ENCODE results near the gene BRI3BP.

GRCh38 chr12:124765100-124765921 lies 98.4 kb downstream of the SCARB1 start:
- PRO-cap, result no peak

GRCh38 chr12:124773845-124774552 lies 89.7 kb downstream of the SCARB1 start:
- PRO-cap, result no peak

DNA sequence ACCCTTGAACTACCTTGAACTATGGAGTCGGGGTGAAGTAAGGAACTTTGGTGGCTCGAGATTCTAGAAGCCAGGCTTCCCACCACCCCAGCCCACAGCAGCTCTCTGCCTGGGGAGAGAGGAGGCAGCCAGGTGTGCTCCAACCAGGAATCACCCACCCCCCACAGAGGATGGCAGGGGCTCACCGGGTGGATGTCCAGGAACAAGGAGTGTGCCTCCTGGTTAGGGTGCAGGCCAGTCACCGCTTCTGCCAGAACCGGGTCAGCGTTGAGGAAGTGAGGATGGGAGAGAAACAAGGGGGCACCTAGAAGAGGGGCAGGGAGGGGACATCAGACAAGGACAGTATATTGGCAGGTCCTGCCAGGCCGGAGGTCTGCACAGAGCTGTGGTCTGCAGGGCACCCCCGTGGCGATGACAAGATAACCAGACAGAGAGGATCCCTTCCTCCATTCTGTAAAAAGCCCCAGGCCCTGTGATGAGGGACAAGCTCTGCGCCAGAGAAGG lies 63.7 kb downstream of the SCARB1 start:
- PRO-cap, result no peak

- PRO-cap, result no peak
These were observed 56.0 kb downstream of the SCARB1 start for GRCh38 chr12:124807524-124808128.

DNA sequence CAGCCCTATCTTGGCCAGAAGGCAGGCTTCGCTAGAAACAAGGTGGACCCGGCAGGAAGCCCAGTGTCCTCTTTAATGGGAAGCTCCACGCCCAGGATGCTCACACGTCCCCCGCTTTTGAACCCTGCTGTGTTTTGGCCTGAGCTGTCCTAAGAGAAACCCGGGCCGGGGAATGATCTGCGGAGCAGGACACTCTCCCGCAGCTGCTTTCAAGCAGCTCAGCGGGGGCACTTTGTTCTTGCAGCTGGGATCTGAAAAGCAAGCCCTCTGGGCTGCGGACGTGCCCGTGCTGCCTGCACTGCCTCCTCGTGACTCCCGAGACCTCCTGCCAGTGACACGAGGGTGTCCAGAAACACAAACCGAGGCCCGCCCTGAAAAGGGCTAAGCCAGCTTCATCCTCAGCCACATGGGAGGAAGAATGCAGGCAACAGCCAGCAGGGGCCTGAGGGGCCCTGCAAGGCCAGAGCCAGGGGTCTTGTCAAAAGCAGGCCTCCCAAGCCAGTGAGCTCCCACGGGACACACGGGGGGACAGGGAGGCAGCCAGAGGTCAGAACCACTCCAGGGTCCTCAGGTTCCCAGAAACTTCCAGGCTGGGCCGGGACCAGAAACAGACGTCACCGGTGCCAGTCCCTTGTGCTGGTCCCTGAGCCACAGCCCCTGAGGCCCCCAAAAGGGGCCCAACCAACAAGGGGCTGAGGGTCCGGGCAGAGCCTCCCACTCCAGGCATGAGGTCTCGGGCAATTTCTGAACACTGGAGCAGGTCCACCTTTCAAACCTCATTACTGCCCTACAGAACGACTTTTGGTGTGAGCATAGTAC lies 29.7 kb downstream of the SCARB1 start:
- PRO-cap, result no peak

GRCh38 chr12:124940578-124941408 lies 26.3 kb upstream of the UBC start:
- PRO-cap, result bidirectional peak, plus-strand start at chr12:124940740, minus-strand start at chr12:124940714

- PRO-cap, result no peak
These were observed 596 bp upstream of the BRI3BP start for GRCh38 chr12:124992824-124993274.

DNA sequence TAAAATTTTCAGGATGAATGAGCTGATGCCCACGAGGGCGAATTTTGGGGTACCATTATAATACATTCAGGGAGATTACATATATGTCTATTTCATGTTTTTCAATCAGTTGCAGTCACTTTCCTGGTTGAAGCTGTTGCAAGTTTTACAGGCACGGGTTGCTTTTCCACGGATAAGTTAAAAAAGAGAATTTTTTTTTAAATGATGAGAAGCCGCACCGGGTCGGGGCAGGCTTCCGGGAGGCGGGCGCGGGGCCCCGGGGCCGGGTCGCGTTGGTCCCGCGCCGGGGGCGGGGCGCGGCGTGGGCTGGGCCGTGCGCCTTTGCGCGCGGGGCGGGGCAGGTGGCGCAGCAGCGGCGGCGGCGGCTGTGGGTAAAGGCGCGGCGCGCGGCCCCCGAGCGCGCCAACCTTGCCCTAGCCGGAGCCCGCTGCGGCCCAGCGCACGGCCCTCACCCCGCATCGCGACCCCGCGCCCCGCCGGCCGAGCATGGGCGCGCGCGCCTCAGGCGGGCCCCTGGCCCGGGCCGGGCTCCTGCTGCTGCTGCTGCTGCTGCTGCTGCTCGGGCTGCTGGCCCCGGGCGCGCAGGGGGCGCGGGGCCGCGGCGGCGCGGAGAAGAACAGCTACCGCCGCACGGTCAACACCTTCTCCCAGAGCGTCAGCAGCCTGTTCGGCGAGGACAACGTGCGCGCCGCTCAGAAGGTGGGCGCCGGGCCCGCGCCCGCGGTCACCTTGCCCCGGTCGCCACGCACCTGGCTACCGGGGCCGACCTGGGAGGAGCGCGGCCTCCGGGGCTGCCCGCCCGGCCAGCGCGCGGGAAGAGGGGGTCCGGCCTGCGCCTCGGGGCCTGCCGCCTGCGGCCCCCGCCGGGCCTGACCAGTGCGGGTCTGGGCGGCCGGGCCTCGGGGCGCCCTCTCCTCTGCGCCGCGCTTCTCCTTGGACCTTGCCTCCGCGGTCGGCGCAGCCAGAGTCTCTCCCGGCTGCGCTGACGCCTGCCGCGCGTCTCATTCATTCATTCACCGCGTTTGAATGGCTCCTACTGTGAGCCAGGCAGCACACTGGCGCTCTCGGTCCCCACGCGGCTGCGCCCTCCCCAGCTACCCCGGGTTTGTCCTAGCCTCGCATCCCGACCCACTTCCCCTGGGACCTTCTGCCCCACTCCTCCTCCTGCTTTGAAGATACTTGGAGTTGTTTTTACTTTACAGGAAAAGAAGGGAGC lies at the start of gene BRI3BP:
TSS of gene BRI3BP (plus strand) at position 341 of the 1,216 bp plus-strand sequence.
- PRO-cap, result unidirectional peak, plus-strand start at position 374 of the sequence; unidirectional peak, plus-strand start at position 400 of the sequence

DNA sequence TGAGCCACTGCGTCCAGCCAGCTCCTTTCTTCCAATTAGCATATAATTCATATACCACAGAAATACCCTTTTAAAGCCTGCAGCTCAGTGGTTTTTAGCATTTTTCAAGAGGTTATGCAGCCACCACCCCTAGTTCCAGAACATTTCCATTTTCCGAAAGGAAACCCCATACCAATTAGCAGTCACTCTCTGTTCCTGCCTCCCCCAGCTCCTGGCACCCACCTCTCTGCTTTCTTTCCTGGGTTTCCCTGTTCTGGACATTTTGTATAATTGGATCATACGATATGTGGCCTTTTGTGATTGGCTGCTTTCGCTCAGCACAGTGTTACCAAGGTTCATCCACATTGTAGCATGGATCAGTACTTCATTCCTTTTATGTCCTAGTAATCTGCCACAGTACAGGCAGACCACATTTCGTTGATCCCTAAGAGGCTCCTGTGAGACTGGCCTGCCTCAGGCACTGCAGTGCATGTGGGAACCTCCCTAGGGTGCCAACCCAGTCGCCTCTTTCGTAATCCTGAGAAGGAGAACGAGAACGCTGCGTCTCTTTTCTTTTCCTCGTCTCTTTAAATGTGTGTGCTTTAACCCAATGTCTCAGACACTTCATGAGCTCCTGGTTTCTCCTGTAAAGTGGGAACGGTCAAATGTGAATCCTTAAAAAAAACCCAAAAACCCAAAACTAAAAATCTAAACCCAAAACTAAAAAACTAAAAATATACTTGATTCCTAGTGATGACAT lies 14.6 kb downstream of the AACS start:
- PRO-cap, result no peak

- PRO-cap, result no peak
These were observed 45.5 kb downstream of the AACS start for GRCh38 chr12:125110585-125111313.

DNA sequence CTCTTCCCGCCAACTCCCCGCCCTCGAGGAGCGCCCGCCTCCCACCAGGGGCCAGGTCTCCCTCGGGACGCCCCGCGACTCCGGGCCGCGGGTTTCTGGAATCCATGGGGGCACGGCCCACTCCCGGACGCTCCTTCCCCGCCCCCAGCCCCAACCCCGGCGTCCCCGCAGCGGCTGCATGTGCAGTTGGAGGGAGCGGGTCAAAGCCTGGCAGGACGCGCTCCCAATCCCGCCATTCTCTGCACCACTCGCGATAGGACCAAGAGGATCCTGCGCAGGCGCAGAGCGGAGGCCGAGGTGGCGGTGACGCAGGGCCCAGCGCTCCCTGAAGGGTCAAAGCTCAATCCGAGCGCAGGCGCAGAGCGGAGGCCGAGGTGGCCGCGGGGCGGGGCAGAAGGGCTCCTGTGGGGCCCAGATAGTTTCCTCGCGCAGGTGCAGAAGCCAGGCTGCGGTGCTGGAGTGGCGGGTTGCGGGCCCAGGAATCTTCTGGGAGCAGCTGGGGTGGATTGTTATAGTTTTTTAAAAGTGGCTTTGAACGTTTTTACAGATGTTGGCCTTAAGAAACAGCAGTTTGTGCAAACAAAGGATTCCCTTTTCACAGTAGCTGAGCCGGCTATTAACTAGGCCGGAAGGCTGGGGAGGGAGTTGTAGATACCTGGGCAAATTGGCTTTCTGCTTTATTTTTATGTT lies 675.5 kb downstream of the TMEM132B start:
- PRO-cap, result bidirectional peak, plus-strand start at position 365 of the sequence, minus-strand start at position 238 of the sequence

GRCh38 chr12:126845133-126845415 lies 1421.9 kb upstream of the TMEM132C start:
- PRO-cap, result no peak

- PRO-cap, result no peak
These were observed 1084.8 kb upstream of the TMEM132C start for GRCh38 chr12:127182065-127182668.

- PRO-cap, result no peak
These were observed 1061.3 kb upstream of the TMEM132C start for GRCh38 chr12:127205565-127206094.

GRCh38 chr12:128795442-128796358 lies 28.1 kb downstream of the SLC15A4 start:
- PRO-cap, result no peak

DNA sequence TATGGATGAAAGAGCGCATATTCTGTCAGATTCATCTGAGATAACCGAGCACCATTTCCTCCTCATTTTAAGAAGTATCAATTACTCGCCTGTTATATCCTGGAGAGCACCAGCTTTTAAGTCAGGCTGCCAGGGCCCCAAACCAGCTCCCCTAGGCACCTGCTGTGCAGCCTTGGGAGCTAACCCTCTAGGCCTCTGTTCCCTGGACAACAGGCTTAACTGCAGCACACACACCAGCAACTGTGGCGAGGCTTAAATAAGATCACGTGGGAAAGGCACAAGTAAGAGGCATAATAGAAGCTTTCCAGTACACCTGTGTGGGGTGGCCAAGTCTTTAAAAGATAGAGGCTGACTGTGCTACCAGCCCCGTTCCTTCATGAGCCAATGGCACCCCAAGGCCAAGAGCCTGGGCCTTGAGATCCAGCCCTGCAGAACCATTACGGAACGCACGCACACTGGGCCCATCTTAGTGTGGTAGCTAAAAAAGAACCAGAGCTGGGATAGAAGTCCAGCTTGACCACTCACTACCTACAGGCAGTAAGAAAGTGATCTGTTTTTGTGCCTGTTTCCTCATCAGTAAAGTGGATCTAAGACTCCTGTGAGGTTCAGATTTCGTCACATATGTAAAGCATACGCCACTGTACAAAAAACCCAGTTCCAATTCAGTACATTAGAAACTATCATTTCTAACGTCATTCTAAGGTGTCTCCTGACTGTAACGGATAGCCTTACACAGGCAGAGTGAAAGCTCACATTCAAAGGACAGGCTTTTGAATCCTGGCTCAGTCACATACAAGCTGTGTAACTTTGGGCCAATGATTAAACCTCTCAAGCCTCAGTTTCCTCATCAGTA lies 3.8 kb downstream of the SLC15A4 start:
- PRO-cap, result no peak

GRCh38 chr12:129530783-129531488 lies 372.9 kb downstream of the TMEM132D start:
- PRO-cap, result no peak

- PRO-cap, result no peak
These were observed 2.3 kb downstream of the PIWIL1 start for GRCh38 chr12:130339965-130340355.

DNA sequence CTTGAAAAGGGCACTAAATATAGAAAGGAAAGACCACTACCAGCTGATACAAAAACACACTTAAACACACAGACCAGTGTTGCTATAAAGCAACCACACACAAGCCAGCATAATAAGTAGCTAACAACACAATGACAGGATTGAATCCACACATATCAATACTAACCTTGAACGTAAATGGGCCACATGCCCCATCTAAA lies 6.0 kb upstream of the RIMBP2 start:
- PRO-cap, result no peak

DNA sequence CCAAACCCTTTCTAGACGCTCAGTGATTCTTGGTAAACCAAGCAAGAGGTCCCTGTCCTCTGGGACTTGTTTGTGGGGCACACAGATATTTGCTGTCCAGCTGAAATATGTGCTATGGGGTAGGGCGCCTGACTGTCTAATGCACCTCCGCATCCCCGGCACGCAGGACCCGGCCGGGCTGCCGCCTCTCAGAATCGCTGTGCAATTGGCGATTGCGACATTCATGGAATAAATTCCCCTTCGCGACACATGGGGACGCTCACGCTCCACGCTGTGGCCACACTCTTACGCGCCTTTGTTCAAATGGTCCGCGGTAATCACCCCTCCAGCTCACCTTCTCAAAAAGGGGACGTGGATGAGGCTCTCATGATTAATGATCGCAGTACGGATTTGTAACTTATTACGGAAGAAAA lies 37.6 kb upstream of the ADGRD1 start:
- PRO-cap, result no peak